Cytotoxic T cell (primary cell): Measurements from ENCODE around the gene PRR16.

DNA sequence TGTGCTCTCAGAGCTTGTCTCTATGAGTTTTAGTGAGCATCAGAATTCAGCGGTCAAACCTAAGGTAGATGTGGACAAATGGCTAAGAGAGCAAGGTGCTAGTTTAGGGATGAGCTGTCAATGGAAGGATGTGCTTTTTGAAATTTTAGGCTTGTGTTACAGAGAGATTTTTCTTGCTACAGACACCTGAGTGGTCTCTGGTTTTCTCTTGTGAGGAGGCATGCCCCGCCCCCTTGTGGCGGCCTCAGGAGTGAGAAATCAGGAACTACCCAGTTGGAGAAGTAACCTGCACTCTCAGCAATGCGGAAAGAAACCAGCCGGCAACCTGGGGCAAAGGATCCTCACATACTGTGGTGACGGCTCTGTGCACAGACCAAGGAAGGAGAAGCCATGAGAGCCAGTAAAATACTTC is 16.9 kb upstream of the HSD17B4 start:
- PRO-cap, 2 experiments, result no peak in any of the 2 experiments

DNA sequence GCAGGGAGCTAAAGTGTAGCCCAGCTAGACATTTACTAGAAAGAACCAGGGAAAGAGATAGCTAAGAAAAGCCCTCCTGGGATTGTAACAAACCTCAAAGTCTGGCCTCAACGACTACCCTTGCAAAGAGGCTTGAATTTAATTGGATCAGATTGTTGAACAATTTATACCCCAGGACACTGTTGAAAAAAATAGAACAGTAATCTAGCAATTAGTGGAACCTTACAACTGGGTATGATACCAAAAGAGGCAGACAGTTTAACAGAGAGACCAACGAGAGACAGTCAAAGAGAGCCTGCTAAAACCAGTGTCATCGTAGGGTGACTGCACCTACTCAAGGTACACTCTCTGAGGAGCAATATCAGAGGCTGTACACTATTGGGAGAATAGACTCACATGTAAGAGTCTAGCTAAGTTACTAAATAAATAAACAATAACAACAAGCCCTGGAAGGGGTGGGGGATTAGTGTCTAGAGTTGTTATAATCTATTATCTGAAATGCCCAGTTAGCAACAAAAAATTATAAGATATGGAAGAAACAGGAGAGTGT is 59.1 kb downstream of the HSD17B4 start:
- PRO-cap, 2 experiments, result no peak in any of the 2 experiments

DNA sequence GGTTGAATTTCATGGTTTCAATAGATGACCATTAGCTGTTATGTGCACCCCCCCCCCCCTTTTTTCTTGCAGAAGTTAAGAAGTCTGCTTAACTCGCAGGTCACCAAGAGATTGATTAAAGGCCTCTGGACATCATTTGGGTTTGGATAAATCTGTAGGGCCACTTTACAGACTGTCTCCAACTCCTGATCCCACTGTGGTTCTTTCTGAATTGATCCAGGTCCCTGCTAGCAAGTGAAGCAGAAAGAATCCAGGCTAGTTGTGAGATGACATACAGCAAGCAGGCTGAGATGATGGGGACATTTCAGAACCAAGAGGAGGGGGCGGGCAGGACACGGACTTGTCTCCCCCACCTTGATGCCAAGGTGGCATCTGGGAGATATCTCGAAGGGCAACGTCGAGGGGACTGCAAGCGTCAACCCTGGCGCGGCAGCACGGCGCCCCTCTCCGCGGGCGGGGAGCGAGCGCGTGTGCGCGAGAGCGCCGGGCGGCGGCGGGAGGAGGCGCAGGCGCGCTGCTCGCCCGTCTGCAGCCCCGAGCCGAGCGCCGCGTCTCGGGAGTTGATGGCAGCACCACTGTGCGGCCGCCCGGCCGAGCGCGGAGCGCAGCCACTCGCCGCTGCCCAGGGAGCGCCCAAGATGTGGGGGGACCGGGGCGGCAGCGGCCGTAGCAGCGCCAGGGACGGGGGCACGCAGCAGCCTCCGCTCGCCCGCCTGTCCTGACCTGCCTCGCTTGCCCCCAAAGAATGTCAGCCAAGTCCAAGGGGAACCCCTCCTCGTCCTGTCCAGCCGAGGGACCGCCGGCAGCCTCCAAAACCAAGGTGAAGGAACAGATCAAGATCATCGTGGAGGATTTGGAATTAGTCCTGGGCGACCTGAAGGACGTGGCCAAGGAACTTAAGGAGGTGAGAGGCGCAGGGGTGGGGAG is at the start of gene PRR16:
Gene PRR16 (plus strand): TSS at position 559 of the 927 bp plus-strand sequence.
- PRO-cap, 2 experiments, result no peak in any of the 2 experiments

GRCh38 chr5:122076667-122077467 is 1.2 kb downstream of the LOX start:
- PRO-cap, 2 experiments, result no peak in any of the 2 experiments

- PRO-cap, 2 experiments, result no peak in any of the 2 experiments
These were observed 1.5 kb upstream of the SNCAIP start for GRCh38 chr5:122310524-122311030.

DNA sequence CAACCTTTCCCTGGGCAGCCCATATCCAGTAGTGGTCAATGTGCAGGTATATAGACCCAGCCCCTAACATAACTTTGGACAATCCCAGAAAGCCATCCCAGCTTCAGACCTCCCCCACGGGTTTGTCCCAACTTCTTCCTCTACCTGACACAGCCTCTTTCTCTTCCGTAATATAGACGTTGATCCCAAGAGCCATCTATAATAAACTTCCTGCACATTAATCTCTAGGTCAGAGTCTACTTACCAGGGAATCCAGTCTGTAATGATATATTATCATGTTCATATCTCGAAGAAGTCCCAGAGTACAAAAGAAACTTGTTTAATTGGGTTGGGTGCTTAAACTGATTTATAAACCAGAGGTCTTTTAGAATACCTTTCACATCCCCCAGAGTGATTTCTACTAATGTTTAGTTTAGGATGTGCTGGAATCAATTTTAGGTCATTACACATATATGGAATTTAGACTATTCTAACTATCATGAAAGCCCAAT is 157.5 kb downstream of the SNCAIP start:
- PRO-cap, 2 experiments, result no peak in any of the 2 experiments

DNA sequence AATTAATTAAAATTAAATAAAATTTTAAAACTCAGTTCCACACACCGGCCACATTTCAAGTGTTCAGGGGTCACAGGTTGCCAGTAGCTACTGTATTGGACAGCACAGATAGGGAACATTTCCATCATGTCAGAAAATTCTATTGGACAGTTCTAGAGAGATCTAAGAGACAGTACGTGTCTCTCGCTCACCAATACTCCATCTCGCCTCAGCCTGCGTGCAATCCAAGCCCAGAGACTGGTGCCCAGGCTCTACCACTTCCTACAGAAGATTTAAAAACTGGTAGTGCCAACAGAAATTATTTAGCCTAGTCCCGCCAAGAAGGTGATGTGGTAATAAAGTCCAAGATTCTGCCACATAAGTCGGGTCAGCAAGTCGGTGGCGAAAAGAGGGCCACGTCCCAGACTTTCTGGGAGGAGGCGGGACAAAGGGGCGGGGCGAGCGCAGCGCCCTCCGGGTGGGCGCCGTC is 364 bp upstream of the SNX2 start:
- PRO-cap, 2 experiments, result peak in 1 of 2 experiments; most common minus-strand start position 242 of the sequence (in 1)

- PRO-cap, 2 experiments, result no peak in any of the 2 experiments
These were observed 459 bp upstream of the PPIC start for GRCh38 chr5:123036937-123037431.

DNA sequence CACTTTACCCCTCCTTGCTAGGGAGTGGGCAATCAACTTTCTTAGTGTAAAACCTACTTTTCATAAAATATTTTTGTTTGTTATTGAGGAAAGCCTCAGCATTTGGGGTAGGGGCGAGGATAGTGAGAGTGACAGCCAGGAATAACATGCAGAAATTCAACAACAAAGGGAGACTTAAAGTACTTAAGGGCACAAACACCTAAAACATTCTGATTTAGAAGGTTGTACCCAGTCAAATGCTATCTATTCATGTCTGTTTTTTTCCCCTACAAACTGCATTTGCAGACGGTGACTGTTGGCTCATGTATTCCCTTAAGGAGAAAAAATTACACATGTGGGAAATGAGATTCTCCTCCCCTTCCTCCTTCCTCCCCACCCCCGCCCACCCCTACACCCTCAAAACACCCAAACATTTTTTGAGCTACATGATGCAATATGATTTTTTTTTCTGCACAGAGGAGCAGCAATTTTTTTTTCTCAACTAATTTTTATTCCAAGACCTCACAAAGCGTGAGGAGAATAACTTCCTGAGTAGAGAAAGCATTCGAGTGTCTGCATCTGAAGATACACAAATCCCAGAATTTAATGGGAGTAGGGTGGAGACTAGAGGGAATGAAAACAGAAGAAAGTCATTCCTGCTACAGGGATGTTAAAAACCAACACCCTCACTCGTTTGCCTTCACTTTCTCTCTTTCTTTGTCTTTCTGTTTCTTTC is 118.0 kb downstream of the PRDM6 start:
- PRO-cap, 2 experiments, result no peak in any of the 2 experiments

DNA sequence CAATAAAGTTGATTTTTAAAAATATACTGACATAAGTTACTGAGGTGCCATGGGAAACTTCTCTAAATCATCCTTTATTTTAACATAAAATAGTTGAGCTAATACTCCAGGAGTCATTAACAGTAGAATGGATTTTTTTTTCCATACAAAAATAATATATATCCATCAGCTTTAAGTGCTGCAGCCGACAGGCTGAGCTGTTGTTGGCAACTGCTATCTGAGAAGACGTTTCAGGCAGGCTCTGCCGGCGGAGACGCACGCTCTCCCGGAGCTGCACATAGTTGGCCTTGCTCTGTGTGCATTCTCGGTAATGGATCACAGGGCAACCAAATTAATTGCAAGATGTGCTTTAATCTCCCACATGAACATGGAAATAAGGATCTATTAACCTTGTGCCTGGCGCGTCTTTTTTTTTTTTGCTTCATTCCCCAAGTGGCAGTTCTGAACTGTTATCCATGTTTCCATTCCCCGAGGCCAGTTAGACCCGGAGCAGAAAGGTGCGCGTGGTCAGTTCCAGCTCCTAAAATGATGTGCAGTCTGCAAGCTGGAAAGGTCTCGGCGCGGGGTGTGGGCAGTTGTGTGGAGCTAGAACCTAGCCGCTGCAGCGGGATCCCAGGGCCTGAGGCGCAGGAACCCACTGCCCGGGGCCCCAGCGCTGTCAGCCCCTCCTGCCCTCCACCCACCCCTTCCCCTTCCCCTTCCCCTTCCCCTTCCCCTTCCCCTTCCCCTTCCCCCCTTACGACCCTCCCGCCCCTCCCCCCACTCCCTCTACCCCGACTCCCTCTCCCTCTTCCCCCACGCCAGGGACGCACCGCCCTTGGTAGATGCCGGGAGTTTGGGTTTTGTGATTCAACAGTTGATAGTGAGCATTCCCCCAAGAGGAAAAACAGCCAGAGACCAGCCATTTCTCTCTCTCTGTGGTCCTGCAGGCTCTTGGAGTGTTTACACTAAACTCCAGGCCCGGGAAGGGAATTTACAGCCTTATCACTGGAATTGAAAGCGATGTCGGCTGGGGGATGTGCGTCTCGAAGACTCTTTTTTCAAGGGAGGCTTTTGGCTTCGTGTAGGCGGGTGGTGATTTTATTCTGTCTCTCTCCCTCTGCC is 137.9 kb downstream of the CEP120 start:
- PRO-cap, 2 experiments, result no peak in any of the 2 experiments

DNA sequence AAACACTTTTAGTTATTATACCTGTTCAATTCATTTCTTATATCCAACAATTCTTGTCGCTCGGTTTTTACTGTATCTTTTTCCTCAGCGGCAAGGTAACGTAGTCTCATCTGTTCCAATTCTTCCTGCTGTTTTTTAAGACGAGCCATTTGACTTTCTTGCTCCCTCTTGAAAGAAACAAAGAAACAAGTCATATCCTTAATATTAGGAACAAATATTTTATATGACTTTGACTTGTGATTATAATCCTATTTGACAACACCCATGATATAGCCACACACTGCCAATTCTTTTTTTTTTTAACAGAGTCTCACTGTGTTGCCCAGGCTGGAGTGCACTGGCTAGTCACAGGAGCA is 73.3 kb downstream of the CEP120 start:
- PRO-cap, 2 experiments, result no peak in any of the 2 experiments

GRCh38 chr5:123813677-123814321 is 301.8 kb downstream of the CSNK1G3 start:
- PRO-cap, 2 experiments, result no peak in any of the 2 experiments

- PRO-cap, 2 experiments, result no peak in any of the 2 experiments
These were observed 90.4 kb downstream of the ZNF608 start for GRCh38 chr5:124655852-124656658.

DNA sequence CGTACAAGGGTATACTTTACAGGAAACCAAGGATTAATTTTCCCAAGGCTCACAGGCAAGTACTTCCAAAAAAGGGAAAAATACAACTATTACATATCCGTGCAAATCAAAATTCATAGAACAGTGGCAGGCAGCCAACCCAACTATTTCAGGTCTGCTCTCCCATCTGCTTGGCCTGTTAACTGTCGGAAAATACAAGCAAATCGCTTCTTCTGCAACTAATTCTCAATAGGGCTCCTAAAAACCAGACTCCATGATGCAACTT is 69.0 kb downstream of the ZNF608 start:
- PRO-cap, 2 experiments, result no peak in any of the 2 experiments

DNA sequence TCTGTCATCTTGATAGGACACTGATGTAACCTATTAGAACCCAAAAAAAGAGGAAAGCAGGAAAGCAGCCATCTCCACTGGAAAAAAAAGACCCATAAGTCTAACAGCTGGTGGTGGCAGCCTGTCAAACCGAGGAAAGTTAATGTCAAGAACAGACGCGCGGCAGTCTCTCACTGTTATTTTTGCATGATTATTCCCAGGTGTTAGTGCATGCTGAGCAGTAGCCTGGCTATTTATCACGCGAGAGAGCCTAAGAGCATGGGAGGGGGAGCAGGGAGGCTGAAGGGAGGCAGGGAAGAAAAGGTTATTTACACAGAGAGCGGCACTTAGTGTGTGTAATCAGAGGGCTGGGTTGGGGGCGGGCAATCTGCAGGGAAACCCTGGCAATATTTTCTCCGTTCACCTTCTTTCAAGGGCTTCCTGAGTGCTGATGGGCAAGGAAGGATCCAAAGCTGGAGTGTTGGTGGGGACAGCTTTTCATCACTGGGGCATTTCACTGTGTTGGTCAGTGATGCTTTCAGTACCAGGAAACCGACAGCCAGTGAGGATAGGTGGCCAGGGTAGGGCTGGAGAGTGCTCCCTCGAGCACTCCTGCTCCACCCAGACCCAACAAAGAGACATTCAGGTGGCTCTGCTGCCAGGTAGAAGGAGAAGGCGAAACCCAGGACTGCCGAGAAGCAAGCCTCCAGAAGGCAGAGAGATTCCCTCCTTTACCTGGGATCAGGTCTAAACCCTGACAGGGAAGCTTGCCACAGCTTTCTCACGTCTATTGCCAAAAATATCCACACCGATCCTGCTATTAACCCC is 39.6 kb downstream of the ZNF608 start:
- PRO-cap, 2 experiments, result no peak in any of the 2 experiments

DNA sequence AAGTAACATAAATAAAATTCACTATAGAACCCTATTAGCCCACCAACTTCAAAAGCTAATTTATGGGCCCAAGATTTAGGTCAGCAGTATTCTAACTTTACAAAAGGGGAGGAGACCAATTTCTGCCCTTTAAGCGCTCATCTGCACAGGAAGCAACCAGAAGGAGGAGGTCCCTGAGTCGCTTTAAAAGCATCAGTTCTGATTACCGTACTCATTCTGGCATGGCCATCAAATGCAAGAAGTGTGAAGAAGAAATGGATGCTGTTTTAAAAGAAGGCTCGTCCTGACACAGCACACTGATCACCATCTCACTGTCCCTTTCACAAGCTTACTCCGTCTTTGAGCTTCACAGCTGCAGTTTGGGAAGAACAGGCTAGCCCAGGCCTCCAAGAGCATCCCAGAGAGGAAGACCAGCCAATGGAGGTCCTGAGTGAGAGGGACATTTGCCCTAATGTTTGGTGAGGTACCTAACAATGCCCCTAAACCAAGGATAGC is 17.5 kb downstream of the ZNF608 start:
- PRO-cap, 2 experiments, result no peak in any of the 2 experiments

DNA sequence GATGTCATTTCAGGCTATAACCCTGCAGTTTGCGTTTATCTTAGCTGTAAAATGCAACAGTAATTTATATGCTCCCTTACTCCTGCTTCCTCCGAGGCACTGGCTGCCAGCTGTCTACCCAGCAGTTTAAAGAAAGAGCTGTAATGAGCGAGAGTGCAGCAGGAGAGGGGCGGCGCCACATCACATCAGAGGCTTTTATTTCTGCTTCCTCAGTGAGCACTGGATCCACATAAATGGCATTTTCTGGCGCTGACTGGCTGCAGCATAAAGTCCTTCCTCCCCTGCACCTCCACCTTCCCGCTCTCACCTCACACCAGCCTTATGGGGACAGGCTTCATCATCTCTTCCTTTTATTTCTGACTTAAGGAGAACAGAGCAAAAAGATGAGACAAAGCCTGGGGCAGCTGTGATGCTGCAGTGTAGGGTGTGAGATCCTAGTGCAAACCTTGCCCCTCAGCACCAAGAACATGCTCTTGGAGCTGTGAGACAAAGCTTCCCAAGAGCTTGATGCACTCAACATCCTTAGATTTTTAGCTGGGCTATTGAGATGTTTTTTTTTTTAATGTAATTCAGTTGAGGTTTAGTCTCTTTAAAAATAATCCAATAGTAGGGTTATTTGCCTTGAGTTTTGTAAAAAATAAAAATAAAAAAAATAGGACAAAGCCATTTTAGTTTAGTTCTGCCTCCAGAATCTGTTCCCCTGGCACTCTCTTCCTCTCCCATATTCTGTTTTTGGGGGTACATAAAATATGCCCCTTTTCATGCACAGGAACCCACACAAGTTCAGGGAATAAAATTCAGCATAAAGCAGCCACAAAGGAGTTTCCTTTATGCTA is 829.7 kb upstream of the ZNF608 start:
- PRO-cap, 2 experiments, result no peak in any of the 2 experiments

DNA sequence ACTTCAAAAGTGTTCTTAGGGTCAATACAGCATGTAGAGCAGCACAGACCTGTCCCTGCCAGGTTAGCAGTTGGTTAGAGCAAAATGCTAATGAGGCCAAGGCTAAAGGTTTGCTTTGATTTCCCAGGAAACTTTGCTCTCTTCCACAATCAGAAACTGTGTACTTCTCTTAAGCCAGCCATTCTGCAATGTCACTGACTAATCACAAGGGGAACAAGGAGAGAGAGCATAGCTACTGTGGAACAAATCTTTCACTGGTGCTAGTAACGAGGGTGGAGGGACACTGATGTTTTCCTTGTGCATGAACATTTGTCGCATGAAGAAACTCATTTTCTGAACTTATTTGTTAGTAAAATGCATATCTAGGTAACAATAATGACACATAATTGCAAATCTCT is 53.0 kb upstream of the GRAMD2B start:
- PRO-cap, 2 experiments, result no peak in any of the 2 experiments

DNA sequence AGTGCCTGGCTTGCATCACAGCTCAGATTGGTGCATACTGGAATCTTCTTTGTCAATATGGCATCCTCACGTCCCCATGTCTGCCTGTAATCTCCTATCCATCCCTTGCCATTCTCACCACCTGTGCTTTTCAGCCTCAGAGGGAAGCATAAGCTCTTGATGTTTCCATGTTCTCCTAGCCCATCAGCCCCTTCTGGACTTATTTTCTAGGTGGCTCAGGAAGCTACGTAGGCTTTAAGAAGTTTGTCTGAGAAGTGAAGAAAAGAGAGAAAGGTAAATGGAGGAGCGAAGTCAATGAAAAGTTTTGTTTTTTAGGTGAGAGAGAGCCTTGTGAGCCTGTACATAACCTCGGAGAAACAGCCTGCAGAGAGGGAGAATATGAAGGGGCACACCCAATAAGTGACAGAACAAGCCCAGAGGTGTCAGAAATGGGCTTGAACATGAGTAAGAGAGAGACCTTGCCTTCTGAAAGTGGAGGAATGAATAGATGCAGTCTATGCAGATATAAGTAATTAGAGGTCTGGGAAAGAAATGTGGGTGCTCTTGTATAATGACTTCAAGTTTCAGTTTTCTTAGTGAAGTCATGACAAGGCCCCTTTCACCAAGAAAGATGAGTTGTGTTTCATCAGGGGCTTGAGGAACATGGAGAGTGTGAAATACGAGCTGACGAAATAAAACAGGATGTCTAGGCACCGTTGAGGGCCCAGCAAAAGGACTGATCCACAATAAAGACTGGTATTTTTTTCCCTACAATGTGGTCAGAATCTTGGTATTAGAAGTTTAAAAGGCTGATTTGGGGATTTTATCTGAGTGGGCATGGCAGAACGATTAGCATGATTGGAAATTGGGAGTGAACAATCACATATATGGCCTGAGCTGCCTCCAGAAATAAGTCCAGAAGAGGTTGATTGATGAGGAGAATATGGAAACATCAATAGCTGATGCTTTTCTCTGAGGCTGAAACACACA is 15.0 kb downstream of the GRAMD2B start:
- PRO-cap, 2 experiments, result peak in 1 of 2 experiments; most common minus-strand start position 371 of the sequence (in 1)

DNA sequence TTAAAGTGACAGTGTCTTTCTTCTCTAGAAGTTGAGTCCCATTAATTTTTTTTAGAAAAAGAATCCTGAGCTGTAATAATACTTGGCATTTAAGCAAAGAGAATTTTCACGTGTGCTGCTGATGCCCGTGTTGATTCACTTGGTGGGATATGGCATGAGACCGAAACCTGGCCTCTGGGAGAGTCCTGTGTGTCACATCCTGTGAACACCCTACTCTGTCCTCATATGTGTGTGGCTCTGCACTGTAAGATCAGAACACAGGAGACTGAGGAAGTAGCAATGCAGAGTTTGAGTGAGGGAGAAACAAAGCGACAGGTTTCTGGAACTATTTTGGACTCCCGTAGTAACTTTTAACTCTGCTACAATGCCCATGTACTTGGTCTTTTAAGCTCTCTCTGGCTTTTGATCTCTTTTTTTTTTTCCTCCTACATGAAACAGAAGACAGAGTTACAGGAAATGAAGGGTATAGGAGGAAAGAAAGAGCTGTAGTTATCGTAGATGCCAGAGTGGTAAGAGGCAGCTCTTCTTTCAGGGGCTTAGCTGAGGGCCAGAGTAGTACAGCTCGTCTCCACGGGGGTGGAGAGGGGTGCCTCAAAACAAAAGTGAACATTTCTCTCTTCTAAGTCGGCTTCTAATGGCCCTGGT is 26.6 kb downstream of the GRAMD2B start:
- PRO-cap, 2 experiments, result peak in 2 of 2 experiments; most common plus-strand start position 253 of the sequence (in 2); most common minus-strand start position 141 of the sequence (in 2)